ENCODE measurements around the genes CCDC168 and SLC10A2.

DNA sequence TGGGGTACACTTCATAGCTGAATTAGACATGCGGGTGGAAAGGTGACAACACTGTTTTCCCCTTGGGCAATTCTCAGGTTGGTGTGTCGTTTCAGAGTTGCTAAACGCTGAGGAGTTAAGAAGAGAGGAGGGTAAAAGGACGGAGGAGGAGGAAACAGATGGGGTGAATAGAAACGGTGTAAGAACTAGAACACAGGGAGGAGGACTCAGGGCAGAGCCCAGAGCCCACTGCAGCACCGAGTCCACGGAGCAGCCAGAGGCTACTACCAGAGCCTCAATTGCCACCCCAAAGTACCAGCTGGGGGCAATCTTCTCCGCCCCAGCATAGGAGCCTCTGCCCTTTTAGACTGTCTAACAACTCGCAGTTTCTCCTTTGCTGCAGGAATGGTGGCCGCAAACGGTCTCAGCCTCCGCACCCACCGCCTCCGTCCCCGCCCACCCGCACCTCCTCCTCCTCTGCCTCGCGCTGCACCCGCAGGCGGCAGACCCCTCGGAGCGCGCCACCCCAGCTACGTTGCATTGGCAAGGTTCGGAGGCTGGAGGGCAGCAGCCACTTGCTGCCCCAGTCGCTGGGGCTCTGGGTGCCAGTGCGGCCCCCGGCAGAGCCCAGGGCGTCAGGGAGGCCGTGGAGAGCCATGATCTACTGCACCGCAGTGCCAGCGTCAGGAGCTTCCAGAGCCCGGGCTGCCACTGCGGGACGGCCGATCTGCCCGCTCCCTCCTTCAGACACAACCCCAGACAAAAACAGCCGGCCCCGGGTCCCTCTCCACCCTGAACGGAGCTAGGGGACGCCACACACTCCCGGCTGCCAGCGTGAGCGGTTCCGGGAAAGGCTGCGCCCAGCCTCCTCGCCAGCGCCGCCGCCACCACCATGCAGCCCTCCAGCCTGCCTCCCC is 196.9 kb upstream of the TPP2 start:
- PRO-cap = no peak

DNA sequence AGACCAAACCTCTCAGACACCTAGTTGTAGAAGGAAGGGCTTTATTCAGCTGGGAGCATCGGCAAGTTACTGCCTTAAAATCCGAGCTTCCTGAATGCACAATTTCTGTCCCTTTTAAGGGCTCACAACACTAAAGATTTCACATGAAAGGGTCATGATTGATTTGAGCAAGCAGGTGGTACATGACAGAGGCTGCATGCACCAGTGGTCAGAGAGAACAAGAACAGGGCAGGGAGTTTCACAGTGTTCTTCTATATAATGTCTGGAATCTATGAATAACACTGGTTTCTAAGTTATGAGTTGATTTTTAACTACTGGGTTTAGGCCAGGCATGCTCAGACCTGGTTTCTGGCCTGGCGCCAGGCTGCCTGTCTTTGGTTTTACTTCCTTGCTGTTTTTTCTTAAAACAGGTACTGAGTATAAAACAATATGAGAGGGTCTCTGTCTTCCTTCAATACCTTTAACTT is 156.6 kb upstream of the TPP2 start:
- PRO-cap = no peak

GRCh38 chr13:102758849-102759223 is at the start of gene CCDC168:
Gene CCDC168 (minus strand): TSS chr13:102759072.
- PRO-cap = no peak

DNA sequence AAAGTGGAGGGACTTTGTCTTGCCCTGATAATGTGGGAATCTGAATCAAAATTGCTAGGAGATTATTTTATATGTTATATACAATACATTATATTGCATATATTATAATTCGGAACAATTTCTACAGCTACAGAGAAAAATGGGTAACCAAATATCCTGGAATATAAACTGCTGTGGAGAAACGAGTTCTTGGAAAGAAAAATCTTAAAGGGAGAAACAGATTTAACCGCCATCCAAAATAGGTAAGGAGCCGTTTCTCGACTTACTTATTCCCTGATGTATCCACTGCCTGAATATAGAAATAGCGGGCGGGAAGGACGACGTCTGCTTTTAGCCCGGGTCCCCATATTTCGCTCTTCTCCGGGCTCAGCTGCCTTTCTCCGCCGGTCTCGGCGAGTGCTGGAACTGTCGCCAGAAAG is 544 bp downstream of the POGLUT2 start:
- PRO-cap = no peak

- PRO-cap = no peak
These were observed 16.5 kb downstream of the ERCC5 start for GRCh38 chr13:102861881-102863182.

DNA sequence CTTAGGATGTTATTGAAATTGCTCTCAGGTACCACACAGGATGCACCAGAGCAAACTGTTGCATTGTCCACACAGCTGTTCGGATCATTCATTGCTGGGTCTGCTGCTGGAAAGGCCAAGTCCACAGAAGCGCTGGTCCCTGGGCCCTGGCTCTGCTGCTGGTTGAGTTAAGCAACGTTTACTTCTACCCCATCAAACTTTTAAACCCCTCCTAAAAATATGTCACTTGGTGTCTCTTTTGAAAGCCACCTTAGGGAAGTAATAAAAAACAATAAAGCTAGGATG is at the start of gene SLC10A2:
SLC10A2 (minus strand) TSS at position 260 of the 285 bp plus-strand sequence.
- PRO-cap = no peak

- PRO-cap = no peak
These were observed 388.9 kb downstream of the EFNB2 start for GRCh38 chr13:106146609-106146889.

- PRO-cap = no peak
These were observed 58.3 kb downstream of the EFNB2 start for GRCh38 chr13:106477198-106477608.

DNA sequence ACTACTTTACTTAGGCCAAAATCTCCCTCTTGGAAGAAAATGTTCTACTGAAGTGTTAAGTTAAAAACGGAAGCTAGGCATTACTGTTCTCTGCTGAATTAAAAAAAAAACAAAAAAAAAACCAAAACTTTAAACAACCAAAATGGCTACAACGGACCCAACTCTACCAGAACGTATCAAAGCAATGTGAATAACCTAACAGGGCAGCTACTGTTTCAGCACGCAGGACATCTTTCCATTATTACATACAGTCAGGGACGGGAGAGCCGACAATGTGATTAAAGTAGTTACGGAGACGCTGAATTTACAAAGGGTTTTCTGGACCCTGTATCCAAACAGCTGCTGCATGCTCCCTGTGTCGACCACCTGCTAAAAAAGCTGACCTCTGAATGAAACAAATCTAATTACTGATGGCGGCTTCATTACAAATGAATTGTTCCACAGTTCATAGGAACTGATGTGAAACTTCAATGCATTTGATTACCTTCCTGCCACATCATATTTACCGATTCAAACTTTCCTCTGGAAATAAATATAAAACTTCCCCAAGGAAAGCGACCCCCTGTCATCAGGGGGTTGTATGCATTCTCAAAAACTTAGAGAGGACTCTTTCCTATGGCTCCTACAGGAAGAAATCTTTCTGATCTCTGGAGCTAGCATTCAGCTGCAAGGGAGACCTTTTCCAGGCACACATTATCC is 3.4 kb downstream of the EFNB2 start:
- PRO-cap = no peak

GRCh38 chr13:106568413-106568625 is 382 bp upstream of the ARGLU1 start:
- PRO-cap = no peak

GRCh38 chr13:106709465-106709904 is 141.5 kb upstream of the ARGLU1 start:
- PRO-cap = no peak

DNA sequence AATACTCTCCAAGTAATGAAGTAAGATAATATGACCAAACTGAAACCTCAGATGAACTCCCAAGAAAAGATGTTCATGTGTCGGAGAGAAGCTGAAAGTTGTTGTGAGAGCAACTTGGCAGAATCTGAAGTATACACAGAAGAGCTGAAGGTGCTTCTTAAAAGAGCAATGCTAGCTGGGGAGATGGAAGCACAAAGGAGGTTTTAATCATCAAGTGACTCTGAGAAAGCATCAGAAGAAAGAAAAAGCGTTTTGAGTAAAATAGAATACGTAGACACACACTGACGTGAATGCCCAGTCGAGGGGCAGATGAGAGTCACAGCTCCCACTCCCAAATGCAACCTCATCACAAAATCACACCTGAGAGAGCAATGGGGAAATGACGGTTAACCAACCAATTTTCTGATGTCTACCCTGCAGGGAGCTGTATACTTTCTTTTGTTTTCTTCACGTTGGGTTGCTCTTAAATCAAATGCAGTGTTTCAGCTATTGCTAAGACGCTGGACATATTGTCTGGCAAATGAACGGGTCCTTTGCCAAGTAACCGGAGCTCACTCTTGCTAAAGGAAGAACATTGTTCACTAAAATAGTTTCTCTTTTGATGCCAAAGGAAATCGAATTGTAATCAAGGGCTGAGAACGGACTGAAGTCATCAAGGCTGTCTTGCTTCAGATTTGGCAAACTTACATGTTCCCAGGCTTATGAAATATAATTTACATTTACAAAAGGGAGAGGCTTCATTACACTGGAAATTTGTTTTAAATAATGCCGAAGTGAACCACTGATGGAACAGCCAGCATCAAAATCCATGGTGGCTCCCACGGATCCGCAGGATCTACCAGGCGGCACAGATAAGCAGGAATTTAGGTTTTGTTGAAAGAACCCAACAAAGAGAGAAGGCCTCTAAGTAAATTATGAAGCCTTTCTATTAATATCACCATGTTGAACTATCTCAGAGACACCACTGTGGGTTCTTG is 142.3 kb upstream of the ARGLU1 start:
- PRO-cap = unidirectional peak, minus-strand start at position 559 of the sequence

DNA sequence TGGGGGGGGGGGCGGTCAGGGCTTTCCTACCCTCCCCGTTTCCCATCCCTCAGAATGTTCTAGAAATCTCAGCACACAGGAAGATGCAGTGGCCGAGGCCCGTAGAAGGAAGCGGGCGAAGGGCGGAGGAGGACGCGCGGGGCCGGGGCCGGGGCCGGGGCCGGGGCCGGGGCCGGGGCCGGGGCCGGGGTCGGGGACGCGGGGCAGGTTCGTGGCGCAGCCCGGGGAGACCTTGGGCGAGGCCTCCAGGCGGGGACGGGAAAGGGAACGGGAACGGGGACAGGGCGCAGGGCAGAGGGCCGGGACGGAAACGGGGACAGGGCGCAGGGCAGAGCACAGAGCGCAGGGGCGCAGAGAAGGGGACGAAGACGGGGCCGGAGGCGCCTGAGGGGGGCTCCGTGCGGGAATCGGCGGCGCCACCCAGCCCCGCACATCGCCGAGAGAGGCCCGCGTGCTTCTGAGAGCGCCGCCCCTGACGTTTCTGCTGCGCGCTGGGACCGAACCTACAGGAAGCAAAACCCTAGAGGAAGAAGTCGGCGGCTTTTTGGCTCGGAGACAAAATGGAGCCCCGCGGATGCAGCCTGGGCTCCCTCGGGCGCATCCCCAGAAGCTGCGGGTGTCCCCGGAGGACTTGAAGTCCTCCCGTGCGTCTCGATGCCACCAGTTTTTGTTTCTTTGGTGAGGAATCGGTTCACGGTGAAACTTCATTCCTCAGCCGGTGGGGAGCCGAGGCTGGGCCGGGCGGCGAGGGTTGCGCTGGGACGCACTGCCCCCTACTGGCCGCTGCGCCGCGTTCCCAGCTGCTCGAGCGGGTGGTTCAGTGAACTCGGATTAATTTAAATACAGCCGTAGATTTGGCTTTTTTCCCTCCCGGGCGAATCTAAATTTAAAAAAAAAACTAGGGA is 349.8 kb upstream of the ARGLU1 start:
- PRO-cap = bidirectional peak, plus-strand start at position 104 of the sequence, minus-strand start outside the sequence; unidirectional peak, plus-strand start at position 294 of the sequence; unidirectional peak, minus-strand start at position 483 of the sequence

GRCh38 chr13:107450824-107451516 is 416.3 kb downstream of the NALF1 start:
- PRO-cap = no peak

GRCh38 chr13:109281563-109282297 is 504.7 kb downstream of the IRS2 start:
- PRO-cap = no peak

DNA sequence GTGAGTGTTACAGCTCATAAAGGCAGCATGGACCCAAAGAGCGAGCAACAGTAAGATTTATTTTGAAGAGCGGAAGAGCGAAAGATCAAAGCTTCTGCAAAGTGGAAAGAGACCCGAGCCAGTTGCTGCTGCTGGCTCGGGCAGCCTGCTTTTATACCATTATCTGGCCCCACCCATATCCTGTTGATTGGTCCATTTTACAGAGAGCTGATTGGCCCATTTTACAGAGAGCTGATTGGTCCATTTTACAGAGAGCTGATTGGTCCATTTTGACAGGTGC is 468.0 kb downstream of the IRS2 start:
- PRO-cap = no peak

- PRO-cap = no peak
These were observed 391.8 kb downstream of the IRS2 start for GRCh38 chr13:109394469-109395100.

GRCh38 chr13:109412653-109412915 is 373.8 kb downstream of the IRS2 start:
- PRO-cap = bidirectional peak, plus-strand start at chr13:109412794, minus-strand start at chr13:109412485

DNA sequence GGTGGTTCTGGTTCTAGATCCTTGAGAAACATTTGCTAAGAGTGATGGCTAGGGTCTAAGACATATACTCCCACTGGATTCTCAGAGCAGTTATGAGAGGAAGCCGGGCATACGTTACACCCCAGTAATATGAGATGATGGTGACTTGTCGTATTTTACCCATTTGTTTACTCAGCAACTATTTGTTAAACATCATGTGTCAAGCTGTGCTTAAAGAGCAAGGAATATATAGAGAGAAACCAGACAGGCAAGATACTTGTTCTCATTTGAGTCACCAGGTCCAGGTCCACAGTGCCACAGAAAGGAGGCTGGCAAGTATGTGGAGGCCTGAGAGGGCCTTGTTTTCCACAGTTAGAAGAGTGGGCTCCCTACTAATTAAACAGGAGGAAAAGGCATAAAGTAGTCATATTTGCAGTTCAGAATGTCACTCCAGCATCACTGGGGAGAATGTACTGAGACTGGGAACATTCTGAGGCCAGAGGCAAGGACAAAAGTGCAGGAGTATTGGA is 142.3 kb downstream of the IRS2 start:
- PRO-cap = no peak

- PRO-cap = bidirectional peak, plus-strand start at chr13:109720170, minus-strand start at chr13:109719952
These were observed 66.3 kb downstream of the IRS2 start for GRCh38 chr13:109719931-109720679.

Data from left lobe of liver (tissue), 1 donor.